Stomach (tissue), 7 donors: Measurements from ENCODE around the gene ACSS3.

GRCh38 chr12:76467566-76468340, 91.8 kb downstream of the OSBPL8 start:
- PRO-cap, result no peak
- RAMPAGE, long total RNA, 5 experiments, result start-site peak on the minus strand in 1 of 5 experiments, at chr12:76467778-76468060 at its widest, 5 to 6 reads per replicate
- RRBS, result no CpG with 5 or more reads among the region's 1 CpG

DNA sequence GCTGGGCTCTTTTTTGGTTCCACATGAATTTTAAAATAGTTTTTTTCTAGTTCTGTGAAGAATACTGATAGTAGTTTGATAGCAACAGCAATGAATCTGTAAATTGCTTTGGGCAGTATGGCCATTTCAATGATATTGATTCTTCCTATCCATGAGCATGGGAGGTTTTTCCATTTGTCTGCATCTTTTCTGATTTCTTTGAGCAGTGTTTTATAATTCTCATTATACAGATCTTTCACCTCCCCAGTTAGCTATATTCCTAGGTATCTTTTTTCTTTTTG, 47.0 kb downstream of the OSBPL8 start:
- PRO-cap, result no peak
- RAMPAGE, long total RNA, 5 experiments, result no peak in any of the 5 experiments

GRCh38 chr12:76523485-76523847, 36.1 kb downstream of the OSBPL8 start:
- PRO-cap, result no peak
- RAMPAGE, long total RNA, 5 experiments, result no peak in any of the 5 experiments

DNA sequence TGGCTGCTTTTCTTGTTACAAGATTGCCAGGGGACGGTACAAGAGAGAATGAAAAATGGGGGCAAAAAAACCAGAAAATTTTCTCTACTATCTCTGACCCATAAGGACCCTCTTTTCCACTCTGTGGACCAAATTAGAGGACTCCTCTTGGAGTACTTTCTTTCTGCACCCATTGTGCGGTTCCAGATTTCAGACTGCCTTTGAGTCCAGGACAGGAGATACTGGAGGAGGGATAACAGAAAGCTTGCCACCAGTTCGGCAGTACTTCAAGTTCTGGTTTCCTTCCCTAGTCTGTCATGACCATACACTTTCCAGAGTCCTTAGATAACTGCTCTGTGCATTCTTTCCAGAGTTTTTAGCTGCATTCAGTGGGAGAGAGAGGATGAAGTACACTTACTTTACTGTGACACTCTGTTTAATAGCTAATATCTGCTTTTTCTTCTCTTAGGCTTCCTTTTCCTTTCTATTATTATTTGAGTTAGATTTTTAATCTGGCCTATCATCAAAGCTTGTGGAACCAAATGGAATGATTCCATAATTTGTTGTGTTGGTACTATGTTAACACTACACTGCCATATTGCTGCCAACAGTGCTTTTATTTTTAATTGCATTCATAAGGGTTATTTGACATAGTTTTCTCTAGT, 54.8 kb upstream of the OSBPL8 start:
- PRO-cap, result no peak
- RAMPAGE, long total RNA, 5 experiments, result no peak in any of the 5 experiments
- RRBS, result no CpG with 5 or more reads among the region's 3 CpGs

- PRO-cap, result no peak
- RAMPAGE, long total RNA, 5 experiments, result no peak in any of the 5 experiments
Measured at GRCh38 chr12:77086920-77087119, 21.5 kb upstream of the E2F7 start.

DNA sequence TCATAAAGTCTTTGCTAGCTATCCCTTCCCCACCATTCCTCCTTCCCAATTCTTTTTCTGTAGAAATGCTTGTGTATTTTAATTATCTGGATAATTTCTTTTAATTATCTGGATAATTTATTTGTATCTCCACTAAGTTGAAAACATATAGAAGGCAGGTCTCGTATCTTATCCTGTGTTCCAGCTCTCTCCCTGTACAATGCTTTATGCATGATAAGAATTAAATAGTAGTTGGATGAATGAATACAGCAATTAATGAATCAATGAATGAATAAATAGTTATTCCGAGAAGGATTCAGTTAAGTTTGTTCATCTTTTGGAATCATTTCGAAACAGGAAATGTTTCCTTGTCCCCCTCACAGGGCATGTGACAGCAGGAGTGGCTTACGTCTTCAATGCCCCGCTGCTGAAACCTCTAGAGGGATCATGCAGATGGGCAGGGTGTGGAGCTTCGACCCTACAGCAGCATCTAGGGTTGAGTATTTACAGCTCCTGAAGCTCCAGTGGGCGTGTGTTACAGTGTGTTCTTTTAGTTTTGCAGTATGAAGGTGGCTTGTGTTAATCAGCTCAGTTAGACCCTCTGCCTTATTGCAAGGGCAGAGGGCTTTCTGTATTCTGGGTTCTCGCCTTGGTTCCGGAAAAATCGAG, 2.5 kb downstream of the NAV3 start:
- PRO-cap, result no peak
- RAMPAGE, long total RNA, 5 experiments, result no peak in any of the 5 experiments
- RRBS, result no CpG with 5 or more reads among the region's 10 CpGs

DNA sequence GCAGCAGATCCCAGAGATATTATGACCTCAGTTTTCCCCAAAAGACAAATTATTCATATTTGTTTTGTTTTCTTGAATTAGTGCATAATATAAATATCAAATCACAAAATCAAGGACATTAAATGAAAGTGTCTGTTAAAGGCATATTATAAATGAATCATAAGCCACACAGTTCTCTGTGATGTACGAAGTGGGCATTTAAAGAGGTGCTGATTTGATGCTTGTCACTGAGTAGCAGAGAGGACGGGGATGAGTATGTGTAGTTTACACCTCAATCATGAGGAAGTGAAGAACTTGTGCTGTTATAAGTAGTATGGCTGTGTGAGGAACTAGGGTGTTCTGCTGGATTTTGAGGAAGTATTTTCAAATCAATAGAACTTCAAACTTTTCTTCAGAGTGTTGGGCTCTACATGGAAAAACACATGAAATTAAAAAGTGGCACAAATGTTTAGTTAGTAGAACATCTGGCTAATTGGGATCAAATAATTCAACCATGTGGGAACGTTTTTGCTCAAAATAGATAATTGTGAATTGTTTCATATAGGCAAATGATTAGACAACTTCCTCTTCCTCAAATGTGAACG, 168.3 kb downstream of the NAV3 start:
- PRO-cap, result no peak
- RAMPAGE, long total RNA, 5 experiments, result no peak in any of the 5 experiments
- RRBS, result no CpG with 5 or more reads among the region's 4 CpGs

GRCh38 chr12:78006590-78007305, 176.1 kb downstream of the NAV3 start:
- PRO-cap, result no peak
- RAMPAGE, long total RNA, 5 experiments, result no peak in any of the 5 experiments
- RRBS, result no CpG with 5 or more reads among the region's 4 CpGs

DNA sequence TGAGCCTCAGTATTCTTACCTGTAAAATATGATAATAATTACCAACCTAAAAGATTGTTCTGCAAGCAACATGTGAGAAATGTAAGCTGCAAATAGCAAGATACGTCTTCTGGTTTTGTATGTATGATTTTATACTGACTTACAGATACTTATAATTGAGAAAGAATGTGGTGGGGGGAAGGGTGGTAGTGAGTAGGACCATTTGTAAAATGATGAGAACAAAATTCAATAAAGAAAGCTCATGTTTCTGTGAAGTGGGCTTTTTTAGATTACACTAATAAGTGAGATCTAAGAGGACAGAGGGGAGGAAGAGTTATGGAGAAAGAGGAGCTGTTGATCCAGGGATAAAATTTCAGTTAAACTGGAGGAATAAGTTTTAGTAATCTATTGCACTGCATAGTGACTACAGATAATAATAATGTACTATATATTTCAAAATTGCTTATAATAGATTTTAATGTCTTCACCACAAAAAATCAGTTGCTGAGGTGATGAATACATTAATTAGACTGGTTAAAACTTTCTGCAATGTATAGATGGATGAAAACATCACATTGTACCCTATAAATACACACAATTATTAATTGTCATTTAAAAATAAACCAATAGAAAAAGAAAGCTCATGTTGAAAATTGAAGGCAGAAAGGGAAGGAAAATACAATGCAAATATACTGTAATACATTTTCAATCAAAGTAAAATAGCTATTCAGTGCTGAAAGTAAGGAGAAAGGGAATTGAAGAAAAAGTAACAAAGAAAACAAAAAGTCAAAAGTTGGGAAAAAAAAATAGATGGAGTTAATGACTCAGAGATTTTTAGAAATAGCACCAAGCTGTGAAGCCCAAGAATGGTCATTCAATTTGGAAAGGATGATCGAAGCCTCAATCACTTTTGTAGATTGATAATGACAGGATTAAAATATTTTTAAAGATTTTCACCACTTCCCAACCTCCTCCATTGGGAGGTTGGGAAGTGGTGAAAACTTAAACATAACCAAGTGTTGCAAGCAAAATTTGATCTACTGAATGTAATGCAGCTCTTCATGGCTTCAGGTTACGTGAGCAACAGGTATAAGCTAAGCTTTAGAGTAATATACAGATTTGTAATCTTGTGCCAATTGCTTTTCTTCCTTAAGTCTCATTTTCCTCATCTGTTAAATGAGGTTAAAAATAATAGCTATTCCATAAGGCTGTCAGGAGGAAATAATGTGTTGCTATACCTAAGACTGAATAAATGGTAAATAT, 65.6 kb downstream of the SYT1 start:
- PRO-cap, result no peak
- RAMPAGE, long total RNA, 5 experiments, result no peak in any of the 5 experiments
- RRBS, result no CpG with 5 or more reads among the region's 3 CpGs

GRCh38 chr12:79408009-79408320, 282.8 kb downstream of the PAWR start:
- PRO-cap, result no peak
- RAMPAGE, long total RNA, 5 experiments, result no peak in any of the 5 experiments
- RRBS, result no CpG with 5 or more reads among the region's 1 CpG

DNA sequence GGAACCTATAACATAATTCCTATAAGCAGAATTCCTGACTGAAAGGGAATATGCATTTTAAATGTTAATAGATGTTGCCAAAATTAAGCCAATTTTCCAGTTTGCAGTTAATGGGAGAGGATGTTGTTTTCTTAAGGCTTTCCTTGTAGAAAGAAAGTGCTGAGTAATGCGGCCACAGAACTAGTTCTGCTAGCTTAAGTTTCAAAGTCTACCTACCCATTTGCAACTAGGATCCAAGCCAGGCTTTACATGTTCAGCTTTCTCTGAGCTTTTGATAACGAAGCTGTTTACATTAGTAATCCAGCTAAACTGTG, 275.1 kb downstream of the PAWR start:
- PRO-cap, result no peak
- RAMPAGE, long total RNA, 5 experiments, result no peak in any of the 5 experiments
- RRBS, result no CpG with 5 or more reads among the region's 2 CpGs

DNA sequence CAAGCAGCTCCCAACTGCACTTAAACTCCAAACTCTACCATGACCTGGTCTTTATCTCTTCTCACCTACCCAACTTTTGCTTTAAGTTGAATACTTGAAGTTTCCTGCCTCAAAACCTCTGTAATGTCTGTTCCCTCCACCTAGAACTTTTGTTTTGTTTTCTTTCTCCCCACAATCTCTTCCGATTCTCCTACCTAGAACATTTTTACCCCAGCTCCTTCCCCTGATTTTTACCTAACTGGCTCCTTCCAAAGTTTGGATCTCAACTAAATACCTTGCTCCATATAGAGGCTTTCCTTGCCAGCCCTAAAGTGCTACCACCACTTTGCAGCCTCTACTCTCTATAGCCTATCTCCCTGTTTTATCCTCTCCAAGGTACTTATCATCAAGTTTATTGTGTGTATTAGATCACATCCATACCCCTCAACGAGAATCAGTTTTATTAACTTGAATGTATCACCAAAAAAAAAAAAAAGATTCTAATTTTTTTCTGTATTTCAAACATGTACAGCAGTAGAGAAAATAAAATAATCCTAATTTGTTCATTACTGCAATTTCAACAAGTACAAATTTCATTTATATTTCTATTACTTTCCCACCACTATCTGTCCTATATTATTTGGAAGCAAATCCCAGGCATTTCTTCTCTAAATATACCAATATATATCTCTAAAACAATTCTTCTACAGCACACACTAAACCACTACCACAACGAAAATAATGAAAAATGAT, 18.3 kb downstream of the PAWR start:
- PRO-cap, result no peak
- RAMPAGE, long total RNA, 5 experiments, result start-site peak on the minus strand in 1 of 5 experiments, centred at position 682 of the sequence, 8 reads per replicate
- RRBS, result no CpG with 5 or more reads among the region's 3 CpGs

DNA sequence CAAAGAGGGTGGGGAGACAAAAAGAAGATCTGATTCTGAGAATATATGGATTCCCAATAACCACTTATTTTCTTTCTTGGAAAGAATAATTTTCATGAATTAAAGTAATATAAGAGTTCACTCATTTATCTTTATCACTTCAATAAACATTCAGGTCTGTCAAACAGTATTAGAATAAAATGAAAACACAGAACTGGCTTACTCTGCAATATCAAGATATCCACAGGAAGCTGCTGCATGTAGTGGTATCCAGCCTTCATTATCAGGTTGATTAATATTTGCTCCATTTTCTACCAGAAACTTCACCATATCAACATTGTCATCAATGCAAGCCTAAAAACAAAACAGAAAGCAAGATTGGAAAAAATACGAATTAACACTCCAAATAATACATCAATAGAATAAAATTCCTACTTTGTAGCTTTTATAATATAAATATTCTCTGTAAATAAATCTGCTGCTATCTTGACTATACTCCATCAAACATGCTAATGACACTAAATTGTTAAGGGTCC, 62.2 kb downstream of the PPP1R12A start:
- PRO-cap, result no peak
- RAMPAGE, long total RNA, 5 experiments, result start-site peak on the minus strand in 2 of 5 experiments, centred at positions 288 to 291 of the sequence, 56 to 72 reads per replicate
- RRBS, result no CpG with 5 or more reads among the region's 1 CpG

DNA sequence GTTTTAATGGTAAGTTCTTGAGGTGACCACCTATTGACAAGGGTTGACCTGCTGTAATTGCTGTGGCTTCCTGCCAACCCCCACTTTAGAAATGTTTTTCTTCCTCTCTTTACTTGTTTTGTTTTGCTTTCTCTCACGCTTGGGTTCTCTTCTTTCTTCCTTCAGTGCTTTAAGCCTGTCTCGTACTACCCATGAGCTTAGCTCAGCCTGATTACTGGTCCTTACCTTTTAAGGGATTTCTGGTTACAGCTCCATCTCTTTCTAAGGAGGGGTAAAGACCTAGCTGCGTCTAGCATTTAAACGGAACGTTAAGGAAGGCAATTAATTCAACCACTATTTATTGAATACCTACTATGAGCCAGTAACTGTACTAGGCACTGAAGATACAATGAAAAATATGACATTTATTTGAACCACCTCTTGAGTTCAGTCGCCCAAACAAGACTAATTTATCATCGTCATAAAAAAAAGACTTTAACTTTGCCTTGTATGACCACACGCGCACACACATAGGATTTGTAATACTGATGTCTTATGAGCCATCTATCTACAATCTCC, 832 bp upstream of the PPP1R12A start:
- PRO-cap, result bidirectional peak, plus-strand start at position 264 of the sequence, minus-strand start at position 171 of the sequence
- RAMPAGE, long total RNA, 5 experiments, result no peak in any of the 5 experiments
- RRBS, result no CpG with 5 or more reads among the region's 9 CpGs

DNA sequence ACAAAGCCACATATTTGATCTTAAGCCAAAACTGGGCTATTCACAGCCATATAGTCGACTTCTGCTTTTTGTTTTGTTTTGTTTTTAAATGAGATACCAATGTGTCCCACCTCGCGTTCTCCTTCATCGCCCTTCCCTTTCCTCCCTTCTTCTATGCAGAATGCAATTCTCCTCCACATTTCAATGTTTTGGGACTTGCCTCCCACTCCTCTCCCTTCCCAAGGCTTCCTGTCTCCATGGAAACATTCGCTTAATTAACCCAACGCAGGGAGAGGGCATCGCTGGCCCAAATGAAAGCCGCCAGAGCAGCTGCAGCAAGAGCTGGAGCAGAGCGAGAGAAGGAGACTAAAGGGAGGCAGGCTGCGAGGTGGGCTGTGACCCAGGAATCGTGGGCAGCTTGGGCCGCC, 43.6 kb upstream of the PTPRQ start:
- PRO-cap, result no peak
- RAMPAGE, long total RNA, 5 experiments, result no peak in any of the 5 experiments
- RRBS, result no CpG with 5 or more reads among the region's 12 CpGs

- PRO-cap, result no peak
- RAMPAGE, long total RNA, 5 experiments, result no peak in any of the 5 experiments
- RRBS, result no CpG with 5 or more reads among the region's 8 CpGs
Measured at GRCh38 chr12:80477880-80478204, 33.8 kb downstream of the PTPRQ start.

DNA sequence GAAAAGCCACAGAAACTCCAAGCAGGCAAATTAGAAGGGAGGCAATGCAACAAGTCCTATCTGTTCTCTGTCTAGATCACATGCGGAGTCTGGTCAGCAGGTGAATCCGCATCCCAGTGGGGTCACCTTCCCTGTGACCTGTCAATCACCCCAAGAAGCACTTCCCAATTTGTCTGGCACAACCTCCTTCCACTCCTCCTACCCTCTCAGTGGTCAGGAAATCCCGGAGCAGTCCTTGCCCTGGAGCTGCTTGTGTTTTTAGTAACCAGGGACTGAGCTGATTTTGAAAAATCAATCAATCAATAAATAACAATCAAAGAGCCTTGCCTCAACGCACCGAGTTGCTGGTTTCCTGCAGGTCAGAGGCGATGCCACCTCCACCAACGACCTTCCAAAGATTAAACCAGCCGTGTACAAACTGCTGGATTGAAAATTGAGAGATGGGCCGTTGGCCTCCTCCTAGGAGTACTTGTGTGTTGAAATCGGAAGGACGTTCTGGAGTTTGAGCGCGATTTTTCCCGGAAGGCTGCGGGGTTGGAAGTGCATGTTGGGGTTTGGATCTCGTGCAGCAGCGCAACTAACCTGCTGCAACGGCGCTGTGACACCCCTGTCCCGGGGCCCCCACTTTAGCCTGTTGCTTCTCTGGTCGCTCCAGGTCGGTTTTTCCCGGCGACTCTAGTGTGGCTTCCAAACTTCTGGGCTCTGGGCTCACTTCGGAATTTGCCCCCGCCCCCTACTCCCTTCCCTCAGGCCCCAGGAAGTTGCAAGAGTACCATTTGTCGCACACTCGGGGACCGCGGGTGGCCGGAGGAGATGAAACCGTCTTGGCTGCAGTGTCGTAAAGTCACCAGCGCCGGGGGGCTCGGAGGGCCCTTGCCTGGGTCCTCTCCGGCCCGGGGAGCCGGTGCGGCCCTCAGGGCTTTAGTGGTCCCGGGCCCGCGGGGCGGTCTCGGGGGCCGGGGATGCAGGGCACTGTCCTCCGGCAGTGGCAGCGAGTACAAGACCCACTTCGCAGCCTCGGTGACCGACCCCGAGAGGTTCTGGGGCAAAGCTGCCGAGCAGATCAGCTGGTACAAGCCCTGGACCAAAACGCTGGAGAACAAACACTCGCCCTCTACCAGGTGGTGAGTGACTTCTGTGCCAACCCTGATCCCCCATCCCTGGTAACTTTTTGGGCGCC, at the start of gene ACSS3:
Gene ACSS3, plus strand, starts transcription at position 772 of the 1,180 bp plus-strand sequence.
- PRO-cap, result unidirectional peak, plus-strand start at position 543 of the sequence; bidirectional peak, plus-strand start at position 786 of the sequence, minus-strand start at position 677 of the sequence
- RAMPAGE, long total RNA, 5 experiments, result start-site peak on the plus strand in 5 of 5 experiments, centred at positions 754 to 925 of the sequence, 8 to 116 reads per replicate
- RRBS, result 15% methylated on average over 13 of the region's 56 CpGs

DNA sequence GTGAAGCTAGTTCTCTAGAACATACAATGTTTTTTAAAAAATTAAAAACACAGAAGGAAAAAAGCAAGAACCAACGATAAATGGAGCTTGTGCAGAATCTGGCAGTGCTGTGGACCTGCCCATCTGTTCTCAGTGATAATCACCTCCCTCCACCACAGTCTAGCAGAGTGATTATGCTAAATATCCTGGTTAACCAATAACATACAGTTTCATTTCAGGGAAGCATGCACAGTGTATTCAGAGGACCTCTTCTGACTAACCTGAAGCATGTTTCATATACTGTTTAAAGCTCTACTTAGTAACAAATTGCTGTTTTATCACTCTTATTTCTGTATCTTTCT, 160.9 kb downstream of the PPFIA2 start:
- PRO-cap, result no peak
- RAMPAGE, long total RNA, 5 experiments, result no peak in any of the 5 experiments
- RRBS, result no CpG with 5 or more reads among the region's 1 CpG

DNA sequence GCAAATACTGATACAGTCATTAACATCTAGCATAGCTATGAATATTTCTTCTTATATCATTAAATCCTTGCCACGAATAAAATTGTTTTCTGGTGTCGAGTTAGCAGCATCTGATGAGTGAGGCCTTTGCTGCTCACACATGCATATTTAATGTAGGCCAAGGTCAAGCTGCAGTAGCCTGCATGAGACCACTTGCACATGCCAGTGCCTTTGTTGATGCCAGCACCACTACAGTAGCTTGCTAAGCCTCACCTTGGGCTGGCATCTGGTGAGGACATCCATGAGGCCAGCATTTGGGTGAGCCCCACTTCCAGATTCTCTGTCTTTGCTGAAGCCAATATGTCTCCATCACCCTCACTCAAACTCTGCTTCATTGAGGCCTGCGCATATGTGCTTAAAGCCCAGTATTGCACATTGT, 8.1 kb downstream of the CCDC59 start:
- PRO-cap, result no peak
- RAMPAGE, long total RNA, 5 experiments, result no peak in any of the 5 experiments
- RRBS, result no CpG with 5 or more reads among the region's 3 CpGs

GRCh38 chr12:82634704-82635103, 52.0 kb upstream of the TMTC2 start:
- PRO-cap, result unidirectional peak, plus-strand start at chr12:82635018
- RAMPAGE, long total RNA, 5 experiments, result no peak in any of the 5 experiments
- RRBS, result no CpG with 5 or more reads among the region's 4 CpGs